ENCODE measurements around a stretch of chr4.

- PRO-cap, result no peak
- RAMPAGE, long total RNA, result no peak
Measured at GRCh38 chr4:149050272-149050574, 608.0 kb upstream of the NR3C2 start.

- PRO-cap, result no peak
- RAMPAGE, long total RNA, result no peak
Measured at GRCh38 chr4:149280012-149280312, 535.7 kb downstream of the IQCM start.

DNA sequence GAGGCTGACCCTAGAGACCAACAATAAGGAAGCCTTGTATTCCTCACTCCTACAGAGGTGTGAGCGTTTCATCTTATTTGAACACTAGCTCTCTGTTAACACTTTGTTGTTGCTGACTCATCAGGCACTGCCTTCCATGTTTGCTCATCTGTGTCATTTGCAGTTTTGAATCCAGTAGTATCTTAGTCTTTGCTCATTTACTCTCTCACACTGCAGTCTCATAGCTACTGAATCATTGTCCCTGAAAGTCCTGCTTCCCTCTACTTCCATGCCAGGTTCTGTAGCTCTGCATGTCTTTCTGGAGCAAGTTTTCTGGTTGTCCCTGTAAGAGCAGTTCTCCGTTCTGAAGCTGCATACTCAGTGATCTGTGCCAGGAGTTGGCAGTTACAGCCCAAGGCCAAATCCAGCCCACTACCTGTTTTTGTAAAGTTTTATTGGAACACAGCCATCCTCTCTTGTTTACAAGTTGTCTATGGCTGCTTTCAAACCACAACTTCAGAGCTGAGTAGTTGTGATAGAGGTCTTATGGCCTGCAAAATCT lies 80.2 kb upstream of the DCLK2 start:
- PRO-cap, result no peak
- RAMPAGE, long total RNA, result no peak

- PRO-cap, result no peak
- RAMPAGE, long total RNA, result no peak
Measured at GRCh38 chr4:150510422-150510866, 71.5 kb upstream of the MAB21L2 start.

DNA sequence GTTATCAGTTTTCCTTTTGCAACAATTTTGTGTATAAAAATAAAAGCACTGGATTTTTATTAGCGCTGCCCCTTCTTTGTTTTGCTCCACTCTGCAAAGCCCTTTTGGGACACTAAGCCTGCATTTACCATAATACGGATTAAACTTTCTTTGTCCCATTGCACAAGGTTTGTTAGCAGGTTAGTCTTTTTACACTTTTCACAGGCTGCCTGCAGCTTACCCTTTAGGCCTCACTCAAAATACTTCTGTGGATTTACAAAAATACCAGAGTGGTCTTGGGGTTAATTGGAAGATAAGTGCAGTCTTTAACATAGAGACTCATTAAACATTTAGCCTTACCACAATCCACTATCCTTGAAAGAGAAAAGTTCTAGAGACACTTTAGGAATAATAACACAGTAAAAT lies 35.6 kb upstream of the MAB21L2 start:
- PRO-cap, result no peak
- RAMPAGE, long total RNA, result no peak

DNA sequence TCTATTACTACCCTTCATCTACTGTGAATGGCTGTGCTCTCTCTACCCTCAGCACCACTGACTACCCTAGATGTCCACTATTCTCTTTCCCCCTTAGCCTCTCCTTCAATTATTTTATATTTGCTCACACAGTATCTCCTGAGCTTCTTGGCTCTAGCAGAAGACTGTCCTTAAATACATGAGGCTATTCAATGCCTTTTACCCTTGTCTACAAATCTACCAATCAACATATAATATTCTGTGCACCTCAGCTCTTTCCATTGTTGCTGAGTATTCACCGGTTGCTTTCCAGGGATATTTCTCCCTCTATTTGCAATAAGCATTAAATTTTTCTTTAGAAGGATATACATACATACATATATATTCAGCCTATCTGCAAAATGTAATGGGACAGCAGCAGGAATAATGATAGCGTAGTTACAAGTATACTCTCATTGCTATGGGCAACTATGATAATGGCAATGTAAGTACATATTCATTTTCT lies 19.9 kb upstream of the MAB21L2 start:
- PRO-cap, result no peak
- RAMPAGE, long total RNA, result no peak

GRCh38 chr4:151012833-151013384 lies 2.2 kb downstream of the LRBA start:
- PRO-cap, result no peak
- RAMPAGE, long total RNA, result no peak

DNA sequence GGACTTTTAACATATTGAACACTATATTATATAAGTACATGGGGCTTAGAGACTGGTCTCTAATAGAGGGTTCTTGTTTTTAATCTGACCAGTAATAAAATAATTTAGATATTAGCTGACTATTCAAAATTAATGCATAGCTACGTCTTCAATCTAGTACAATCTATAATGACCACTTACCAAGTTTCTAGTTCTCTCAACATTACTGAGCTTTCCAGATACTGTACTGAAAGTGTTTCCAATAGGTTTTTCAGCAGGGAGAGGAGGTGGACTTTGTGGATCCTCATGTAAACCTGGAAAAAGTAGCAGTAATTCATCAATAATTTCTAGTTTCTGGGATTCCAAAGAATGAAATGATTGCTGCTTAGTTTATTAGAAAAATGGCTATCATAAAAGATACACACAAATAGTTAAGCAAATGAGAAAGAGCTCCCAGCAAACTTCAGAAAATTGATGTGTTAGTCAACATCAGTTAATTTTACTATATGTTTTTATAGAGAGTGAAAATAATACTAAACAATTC lies 59.7 kb downstream of the RPS3A start:
- PRO-cap, result no peak
- RAMPAGE, long total RNA, result no peak

GRCh38 chr4:151167949-151168350 lies 68.5 kb downstream of the RPS3A start:
- PRO-cap, result no peak
- RAMPAGE, long total RNA, result no peak

- PRO-cap, result no peak
- RAMPAGE, long total RNA, result no peak
Measured at GRCh38 chr4:151168351-151168830, 69.0 kb downstream of the RPS3A start.

DNA sequence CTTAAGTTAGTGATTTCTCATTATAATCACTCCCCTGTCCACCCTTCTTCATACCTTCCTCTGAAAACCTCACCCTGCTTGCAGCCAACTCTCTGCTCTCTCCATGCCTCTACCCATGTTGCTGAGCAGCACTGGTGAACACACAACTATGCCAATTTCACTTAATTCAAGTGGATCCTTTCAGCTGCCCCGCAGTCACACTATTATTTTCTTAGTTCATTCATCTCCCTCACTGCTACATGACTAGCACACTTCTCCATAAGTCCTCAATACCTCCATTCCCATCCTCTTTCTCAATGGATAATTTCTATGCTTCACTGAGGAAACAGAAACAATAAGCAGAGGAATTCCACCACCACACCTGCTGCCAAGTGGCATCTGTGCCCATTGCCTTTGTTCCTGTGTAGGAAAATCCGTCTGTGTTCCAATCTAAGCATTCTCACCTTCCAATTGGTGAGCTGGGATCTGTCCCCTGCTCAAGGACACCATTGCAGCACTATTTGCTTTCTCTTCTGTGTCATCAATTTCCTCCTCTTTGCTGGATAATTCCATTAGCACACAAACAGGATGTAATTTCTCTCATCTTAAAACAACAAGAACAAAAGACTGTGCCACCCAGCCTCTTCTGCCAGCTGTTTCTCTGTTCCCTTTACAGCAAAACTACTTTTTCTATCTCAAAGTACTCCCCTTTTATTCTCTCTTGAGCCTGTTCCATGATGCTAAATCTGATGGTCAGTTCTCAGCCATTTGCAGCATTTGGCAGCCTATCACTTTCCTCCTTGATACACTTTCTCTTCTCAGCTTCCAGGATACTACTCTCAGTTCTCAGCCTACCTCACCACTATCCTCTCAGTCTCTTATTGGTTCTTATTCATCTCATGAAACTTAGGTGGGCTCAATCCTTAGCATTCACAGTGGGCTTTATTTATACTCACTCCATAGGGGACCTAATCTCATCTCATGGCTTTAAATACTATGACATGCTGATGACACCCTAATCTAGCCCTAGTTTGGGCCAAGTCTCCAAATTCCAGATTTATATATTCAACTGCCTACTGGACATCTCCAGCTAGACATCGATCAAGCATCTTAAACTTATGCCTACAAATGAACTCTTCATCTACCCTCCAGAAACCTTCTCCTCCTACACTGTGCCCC lies 24.9 kb upstream of the PRSS48 start:
- PRO-cap, result no peak
- RAMPAGE, long total RNA, result no peak

- PRO-cap, result no peak
- RAMPAGE, long total RNA, result no peak
Measured at GRCh38 chr4:151294914-151295200, 17.9 kb downstream of the PRSS48 start.

- PRO-cap, result no peak
- RAMPAGE, long total RNA, result no peak
Measured at GRCh38 chr4:151340846-151341496, 15.6 kb upstream of the SH3D19 start.

DNA sequence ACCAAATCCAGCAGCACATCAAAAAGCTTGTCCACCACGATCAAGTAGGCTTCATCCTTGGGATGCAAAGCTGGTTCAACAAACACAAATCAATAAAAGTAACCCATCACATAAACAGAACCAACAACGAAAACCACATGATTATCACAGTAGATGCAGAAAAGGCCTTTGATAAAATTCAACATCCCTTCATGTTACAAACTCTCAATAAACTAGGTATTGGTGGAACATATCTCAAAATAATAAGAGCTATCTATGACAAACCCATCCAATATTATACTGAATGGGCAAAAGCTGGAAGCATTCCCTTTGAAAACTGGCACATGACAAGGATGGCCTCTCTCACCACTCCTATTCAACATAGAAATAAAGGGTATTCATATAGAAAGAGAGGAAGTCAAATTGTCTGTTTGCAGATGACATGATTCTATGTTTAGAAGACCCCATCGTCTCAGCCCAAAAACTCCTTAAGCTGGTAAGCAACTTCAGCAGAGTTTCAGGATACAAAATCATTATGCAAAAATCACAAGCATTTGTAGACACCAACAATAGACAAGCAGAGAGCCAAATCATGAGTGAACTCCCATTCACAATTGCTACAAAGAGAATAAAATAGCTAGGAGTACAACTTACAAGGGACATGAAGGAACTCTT lies 56.8 kb downstream of the FHIP1A start:
- PRO-cap, result no peak
- RAMPAGE, long total RNA, result no peak

DNA sequence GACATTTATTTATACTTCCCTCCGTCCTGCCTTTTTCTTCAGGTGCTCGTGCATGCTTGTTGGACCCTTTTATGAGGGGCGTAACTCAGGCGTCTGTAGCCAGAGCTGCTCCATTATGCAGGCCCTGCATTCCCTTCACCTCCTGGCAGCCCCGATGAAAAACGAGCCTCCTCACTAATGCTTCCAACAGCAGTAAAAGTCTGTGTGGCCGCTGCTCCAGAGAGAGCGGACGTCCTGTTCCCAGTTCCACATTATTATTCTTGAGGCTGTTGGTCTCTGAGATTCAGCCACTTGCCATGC lies 101.2 kb downstream of the GATB start:
- PRO-cap, result no peak
- RAMPAGE, long total RNA, result no peak

DNA sequence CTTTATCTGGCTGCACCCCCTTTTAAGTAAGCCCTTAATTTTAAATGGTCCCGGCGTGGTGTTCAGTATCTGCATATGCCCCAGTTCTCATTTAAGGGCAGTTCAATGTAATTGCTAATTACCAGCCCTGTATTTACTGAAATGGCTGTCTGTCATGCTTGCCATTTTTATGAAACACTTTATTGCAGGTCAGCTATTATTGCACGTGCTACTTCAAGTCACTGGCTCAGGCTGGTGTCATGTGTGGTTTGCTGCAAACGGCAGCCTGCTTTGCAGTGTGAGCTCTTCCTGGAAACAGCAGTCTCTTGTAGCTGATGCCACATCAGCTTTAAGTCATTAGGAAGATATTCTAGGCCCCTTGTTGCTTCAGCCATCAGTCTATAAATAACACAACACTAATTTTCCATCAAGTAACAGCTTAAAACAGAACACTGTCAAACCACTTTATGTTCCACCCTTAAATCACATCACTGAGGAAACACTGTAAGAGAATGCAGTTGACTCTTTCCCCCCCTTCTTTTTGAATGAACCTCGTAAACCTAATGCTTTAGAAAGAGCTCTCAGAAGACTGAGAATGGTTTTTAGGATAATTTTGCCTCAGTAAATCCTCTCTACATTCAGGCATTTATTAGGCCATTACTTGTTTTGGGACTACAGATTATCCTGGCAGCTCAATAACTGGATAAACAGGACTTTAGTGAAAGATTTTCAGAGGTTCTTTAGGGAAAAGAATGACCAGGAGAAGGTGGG lies 93.7 kb downstream of the GATB start:
- PRO-cap, result no peak
- RAMPAGE, long total RNA, result no peak

DNA sequence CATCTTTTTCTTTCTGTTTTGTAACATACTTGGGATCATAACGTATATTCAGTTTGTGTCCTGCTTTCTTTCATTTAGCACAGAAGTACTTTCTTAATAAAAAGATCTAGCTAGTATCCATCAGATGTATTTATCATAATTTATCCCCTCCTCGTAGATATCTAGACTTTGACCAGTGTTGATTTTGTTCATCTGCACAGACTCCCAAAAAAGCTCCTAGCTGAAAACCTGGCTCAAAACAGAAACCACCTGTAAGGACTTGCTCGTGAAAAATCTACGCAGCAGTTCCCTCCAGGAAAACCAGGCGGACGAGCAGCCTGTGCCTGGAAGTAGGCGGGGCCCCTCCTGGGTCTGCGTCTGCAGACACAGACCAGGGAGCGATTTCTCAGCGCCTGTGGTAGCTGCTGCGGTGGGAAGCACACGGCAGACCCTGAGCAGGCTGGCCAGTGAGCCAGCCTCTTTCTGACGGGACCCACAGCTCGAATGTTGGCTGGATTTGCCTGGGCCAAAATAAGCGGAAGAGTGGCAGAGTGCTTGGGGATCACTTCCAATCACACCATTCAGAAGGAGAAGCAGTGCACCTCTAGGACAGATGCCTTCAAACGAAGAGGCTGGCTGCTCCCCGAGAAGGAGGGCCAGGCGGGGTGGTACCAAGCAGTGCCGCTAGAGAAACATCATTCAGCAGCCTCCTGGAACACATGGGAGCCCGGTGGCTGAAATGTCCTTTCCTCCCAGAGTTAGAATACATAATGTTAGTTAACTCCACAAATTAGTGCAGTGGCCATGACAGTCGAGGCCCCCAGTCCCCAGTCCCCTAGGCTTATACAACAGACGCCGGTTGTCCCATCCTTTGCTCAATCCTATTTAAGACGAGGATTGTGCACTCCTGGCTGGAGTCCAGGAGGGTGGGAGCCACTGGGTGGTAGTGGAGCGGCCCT lies 86.0 kb downstream of the GATB start:
- PRO-cap, result no peak
- RAMPAGE, long total RNA, result no peak

DNA sequence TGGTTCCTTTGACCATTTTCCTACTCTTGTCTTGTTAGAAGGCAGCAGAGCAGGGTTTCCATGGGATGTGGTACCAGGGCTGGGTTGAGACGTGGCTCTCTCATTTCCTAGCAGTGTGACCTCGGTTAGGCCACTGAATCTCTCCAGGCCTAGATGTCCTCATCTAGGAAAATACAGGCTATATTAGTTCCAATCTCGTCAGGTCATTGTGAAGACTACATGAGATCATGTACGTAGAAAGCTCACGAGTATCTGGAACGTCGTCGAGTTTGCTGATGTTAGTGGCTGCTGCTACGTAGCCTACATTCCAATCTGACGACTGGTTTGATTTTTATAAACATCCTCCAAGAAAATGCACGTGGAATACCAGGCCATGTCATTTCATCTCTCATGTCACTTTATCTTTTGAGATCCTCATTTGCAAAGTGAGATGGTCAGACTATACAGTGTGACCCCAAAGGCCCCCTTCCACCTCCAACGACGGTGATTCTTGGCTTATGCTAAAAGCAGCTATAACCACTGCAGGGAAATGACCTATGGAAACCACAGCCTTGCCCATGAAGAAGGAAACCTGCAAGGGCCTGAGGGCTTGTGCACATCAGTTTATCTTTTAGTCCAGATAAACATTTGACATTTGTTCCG lies 278.4 kb upstream of the GATB start:
- PRO-cap, result no peak
- RAMPAGE, long total RNA, result no peak

DNA sequence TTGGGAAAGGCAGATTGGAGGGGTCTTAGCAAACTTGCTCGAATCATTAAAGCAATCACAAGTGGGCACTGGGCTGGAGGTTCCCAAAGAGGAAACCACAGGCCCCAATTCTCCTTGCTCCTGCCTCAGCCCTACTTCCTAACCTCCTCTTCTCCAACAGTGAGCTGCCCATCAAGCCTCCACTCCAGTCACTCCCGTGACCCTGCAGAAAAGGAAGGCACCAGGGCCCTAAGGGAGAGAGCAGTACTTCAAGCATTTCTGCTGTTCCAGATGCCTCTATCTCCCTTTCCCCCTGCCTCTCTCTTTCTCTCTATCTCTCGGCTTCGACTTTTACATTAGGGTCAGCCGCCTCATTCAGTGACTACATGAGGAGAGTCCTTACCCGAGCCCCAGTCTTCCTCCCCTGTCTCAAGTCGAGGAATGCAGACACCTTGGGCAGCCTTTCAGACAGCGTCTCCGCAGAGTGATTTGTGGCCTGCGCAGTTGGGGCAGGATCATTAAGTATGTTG lies 311.9 kb upstream of the GATB start:
- PRO-cap, result no peak
- RAMPAGE, long total RNA, result no peak

DNA sequence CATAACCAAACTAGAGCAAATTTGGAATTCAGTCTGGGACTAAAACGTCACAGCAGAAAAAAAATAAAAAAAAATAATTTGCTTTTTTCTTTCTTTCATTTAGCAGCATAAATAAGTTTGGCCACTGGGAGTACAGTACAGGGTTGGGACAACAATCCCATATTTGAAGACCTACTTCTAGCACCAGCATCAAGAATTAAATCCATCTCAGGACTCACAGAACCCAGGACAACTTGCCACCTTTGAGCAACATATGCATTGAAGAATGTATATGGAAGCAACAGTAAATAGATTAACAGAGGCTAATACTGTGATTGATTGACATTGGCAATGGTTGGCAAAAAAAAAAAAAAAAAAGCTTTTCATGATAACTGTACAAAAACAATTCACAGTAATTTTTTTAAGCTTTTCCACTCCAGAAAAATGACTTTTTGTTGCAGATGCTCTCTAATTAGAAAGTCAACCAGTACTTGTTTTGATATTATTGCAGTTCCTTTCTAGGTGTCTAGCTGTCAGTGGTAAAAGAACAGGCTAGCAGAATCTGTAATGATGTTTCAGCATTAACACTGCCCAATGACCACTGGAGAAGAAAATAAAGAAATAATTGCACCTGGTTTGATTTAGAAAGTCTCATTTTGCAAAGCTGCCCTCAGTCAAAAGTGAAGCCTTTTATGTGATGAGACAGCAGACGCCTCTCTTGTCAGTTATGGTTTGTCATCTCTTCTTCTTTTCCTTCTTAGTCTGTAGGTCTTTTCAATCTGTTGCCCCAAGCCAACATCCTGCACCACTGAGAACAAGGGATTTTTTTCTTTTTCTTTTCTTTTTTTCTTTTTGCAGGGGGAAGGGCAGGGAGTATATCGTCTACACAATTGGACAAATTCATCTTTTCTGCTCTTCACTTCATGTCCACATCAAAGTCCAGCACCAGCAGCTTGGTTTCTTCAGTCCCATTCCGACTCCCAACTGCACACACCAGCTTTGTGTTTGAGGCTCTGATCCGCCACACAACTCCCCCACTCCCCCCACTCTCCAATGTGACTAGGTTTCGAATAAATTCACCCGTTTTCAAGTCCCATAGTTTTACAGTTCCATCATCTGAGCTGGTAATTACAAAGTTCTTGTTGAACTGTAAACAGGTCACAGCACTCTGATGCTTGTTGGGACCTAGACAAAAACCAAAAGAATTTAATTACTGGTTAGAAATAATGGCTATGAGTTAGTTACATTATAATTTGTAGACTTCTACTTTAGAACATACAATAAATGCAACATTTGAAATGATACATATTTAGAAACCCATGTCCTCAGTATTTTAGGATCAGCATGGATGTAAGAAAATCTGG lies 213.4 kb downstream of the FBXW7 start:
- PRO-cap, result no peak
- RAMPAGE, long total RNA, result no peak